RPMI7951 (cell line): ENCODE measurements around the gene ANKFY1.

DNA sequence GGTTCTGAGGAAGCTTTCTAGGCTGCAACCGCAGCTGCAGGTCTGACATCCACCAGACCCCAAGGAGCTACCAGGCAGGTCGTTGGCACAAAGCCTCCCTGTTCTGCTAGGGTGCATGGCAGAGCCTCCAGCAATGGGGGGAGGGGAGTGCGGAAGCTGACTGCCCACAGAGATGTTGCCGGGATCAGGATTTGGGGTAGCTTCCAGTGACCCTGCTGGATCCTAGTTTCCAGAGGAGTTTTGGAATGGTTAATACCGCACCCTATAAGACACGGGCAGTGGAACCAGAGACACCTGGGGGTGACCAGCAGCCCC is 58.5 kb downstream of the RAP1GAP2 start:
- RAMPAGE, long total RNA, result no peak

DNA sequence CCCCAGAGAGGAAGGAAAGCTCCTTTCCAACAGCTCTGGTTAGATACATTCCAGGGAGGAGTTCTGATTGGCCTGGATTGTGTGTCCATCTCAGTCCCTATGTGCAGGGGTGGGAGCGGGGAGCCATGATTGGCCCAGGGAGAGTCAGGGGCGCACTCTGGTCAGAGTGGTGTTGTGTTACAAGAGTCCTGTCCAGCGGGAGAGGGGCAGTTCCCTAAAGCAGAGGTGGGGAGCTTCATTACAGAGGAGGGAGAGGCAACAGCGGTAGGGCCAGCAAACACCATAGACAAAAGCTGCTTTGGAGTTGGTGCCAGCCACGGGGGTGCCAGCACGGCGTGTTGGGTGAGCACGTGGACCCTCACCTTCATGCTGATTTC is 75.0 kb downstream of the RAP1GAP2 start:
- RAMPAGE, long total RNA, result no peak

DNA sequence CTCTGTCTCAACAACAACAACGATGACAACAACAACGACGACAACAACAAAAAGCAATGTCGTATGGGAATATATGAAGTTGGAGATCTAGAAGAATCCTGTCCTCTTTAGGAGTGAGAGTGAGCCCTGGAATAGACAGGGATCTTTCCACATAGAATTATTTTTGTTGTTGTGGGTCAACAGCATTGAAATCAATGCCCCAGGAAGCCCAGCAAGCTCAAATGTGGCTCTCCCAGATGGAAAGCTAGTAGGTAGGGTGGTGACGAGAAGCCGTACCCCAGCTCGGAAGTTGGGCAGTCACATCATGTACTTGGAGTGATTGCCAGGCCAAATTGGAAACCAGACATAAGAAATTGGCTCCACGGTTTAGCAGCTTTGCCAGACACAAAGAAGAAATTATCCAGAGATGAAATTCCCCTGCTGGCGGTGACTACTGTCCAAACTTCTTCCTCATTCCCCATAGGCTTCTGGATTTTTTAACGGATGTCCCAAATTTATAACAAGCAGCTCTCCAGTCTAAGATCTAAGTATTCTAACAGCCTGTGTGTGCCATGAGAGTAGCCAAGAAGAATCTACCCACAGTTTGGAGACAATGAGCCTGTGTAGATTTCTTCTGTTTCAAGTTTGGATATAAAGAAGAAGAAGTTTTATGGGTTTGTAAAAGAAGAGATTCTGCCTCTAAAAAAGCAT is 95.9 kb downstream of the OR1D5 start:
- RAMPAGE, long total RNA, result no peak

DNA sequence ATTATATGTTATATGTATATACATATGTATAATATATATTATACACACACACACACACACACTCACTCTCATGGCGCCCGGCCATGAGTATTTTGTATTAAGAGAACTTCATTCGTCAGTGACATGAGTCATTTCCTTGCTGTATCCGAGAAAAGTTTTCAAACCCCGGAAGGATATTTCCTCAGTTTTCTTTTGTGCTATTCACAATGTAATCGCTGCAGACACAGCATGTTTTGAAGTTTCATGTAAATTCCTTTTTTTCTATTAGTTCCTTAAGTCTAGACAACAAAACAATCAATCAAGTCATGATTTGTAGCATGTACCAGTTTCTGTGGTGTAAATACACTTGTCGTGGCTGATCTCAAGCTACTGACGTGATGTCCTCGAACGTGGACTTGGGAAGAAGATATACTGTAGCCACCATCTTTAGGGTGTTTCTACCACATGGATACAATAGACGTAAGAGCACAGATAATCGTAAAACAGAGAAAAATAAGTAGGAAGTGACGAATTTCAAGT is 33.2 kb downstream of the OR1D5 start:
- RAMPAGE, long total RNA, result no peak

GRCh38 chr17:3535522-3536183 is 22.0 kb downstream of the TRPV3 start:
- RAMPAGE, long total RNA, result no peak

- RAMPAGE, long total RNA, result no peak
Observed at GRCh38 chr17:3693810-3694239, 2.1 kb downstream of the P2RX5 start.

DNA sequence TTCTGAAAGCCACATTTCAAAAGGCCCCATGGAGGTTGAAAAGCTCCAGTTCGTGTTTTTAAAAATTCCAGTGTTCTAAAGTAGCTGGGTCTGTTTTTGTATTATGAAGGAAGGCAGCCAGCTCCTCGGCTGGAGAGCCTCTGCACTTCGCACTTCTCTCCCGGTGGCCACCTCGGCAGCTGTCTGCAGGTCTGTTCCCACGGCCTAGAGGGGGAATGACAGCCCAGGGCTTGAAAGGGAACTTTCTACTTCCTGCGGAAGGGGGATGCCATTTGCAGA is 17.0 kb downstream of the HASPIN start:
- RAMPAGE, long total RNA, result no peak

DNA sequence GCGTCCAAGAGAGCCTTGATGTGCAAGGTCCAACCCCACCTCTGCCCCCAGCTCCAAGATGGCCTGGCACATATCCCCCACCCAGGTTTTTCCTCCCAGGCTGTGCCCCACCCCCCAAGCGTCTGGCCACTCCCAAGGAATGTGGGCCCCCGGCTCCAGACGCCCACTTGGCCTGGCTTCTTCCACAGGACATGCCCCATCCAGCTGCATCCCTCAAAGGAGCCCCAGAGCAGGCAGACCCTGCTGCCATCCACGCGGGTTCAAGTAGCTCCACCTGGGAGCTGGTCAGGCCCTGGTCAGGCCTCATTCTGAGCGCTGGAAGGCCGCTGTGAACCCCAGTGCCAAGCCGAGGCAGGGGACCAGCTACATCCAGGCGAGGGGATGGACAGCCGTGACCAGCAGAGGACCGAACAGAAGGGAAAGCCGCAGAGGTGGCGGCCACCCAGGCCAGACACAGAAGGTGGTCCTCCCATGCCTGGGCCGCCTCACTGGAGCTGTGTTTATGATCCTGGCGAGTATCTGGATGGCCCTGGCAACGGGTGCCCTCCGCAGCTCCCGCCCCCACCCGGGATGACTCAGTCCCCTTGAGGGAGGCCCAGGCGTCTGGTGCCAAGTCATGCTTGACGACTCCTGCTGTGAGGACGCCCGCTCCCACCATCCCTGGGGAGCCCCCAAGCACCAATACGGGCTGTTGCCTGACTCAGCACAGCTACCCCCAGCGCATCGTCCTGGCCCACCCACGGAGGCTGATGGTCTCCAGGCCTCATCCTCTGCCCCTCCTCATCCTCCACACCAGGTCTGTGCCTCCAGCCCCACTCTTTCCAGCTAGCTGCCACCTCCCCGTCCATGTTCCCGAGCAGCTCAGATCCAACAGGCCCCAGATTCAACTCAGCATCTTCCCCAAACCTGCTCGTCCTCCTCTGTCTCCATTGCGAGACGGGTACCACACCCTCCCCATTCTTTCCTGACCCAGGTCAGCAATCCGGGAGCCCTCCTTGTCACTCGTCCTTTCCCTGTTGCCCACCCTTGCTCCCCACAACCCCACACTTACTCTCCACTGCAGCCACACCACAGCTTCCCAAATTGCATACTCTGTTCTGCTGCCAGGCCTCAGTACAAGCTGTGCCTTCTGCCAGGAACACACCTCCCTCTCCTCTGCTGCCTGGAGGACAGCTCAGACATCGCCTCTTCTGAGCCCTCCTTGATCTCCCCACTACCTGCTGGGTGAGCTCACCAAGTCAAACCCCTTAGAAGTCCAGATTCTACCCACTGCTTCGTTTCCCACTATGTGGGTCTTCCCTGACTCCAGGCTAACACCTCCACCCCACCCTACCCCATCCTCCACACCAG is 2.7 kb downstream of the CAMKK1 start:
- RAMPAGE, long total RNA, result no peak

GRCh38 chr17:3923840-3924439 is 7.7 kb upstream of the P2RX1 start:
- RAMPAGE, long total RNA, result no peak

DNA sequence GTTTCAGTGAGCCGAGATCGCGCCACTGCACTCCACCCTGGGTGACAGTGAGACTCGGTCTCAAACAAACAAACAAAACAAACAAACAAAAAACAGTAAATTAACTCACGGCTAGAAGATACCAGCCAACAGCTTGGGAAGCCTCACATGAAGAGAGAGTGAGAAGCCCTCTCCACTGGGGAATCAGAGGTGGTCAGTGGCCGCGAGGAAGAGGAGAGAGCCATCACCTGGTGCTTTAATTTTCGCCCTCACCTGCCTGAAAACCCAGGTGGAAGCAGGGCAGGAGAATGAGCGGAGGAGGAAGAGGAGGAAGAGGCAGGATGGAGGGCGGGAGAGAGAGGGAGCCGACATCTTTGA is 36.6 kb upstream of the ATP2A3 start:
- RAMPAGE, long total RNA, result no peak

DNA sequence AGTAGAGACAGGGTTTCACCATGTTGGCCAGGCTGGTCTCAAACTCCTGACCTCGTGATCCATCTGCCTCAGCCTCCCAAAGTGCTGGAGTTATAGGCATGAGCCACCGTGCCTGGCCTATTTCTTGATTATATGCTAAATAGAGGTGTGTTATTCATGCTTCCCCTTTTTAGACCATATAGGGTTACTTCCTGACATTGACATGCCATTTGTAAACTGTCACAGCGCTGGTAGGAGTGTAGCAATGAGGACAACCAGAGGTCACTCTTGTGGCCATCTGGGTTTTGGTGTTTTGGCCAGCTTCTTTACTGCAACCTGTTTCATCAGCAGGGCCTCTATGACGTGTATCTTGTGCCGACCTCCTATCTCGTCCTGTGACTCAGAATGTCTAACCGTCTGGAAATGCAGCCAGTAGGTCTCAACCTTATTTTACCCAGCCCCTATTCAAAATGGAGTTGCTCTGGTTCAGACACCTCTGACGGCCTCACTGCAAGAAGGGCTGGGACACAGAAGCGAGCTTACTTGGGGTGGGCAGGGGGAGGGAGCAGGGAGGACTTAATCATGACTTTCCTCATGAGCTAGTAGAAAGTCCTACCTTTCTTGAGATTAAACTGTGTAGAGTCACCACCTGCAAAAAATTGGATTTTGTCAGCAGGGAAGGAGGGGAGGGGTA is 38.1 kb upstream of the ATP2A3 start:
- RAMPAGE, long total RNA, result no peak

GRCh38 chr17:4005728-4006050 is 41.5 kb upstream of the ATP2A3 start:
- RAMPAGE, long total RNA, result no peak

GRCh38 chr17:4095581-4096149 is 47.2 kb downstream of the ZZEF1 start:
- RAMPAGE, long total RNA, result no peak

DNA sequence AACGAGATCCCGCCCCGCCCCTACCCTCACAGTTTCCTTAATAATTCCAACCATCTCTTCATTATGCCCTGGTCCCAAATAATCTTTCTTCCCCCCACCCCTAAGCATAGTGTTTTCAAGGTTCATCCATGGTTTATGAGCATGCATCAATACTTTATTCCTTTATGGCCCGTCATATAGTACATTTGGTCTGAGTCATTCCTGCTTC is 1.2 kb downstream of the CYB5D2 start:
- RAMPAGE, long total RNA, result no peak

DNA sequence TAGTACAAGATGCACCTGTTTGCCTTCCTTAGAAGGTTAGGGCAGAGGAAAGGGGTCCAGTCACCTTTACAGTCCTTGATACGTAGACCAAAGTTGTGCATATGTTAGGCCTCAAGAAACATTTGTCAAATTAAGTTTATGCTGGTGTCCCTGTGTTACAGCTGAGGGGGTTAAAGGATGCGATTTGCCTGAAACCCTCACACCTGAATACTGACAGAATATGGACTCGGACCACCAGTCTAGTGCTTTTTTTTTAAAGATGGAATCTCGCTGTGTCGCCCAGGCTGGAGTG is 1.5 kb downstream of the CYB5D2 start:
- RAMPAGE, long total RNA, result no peak

DNA sequence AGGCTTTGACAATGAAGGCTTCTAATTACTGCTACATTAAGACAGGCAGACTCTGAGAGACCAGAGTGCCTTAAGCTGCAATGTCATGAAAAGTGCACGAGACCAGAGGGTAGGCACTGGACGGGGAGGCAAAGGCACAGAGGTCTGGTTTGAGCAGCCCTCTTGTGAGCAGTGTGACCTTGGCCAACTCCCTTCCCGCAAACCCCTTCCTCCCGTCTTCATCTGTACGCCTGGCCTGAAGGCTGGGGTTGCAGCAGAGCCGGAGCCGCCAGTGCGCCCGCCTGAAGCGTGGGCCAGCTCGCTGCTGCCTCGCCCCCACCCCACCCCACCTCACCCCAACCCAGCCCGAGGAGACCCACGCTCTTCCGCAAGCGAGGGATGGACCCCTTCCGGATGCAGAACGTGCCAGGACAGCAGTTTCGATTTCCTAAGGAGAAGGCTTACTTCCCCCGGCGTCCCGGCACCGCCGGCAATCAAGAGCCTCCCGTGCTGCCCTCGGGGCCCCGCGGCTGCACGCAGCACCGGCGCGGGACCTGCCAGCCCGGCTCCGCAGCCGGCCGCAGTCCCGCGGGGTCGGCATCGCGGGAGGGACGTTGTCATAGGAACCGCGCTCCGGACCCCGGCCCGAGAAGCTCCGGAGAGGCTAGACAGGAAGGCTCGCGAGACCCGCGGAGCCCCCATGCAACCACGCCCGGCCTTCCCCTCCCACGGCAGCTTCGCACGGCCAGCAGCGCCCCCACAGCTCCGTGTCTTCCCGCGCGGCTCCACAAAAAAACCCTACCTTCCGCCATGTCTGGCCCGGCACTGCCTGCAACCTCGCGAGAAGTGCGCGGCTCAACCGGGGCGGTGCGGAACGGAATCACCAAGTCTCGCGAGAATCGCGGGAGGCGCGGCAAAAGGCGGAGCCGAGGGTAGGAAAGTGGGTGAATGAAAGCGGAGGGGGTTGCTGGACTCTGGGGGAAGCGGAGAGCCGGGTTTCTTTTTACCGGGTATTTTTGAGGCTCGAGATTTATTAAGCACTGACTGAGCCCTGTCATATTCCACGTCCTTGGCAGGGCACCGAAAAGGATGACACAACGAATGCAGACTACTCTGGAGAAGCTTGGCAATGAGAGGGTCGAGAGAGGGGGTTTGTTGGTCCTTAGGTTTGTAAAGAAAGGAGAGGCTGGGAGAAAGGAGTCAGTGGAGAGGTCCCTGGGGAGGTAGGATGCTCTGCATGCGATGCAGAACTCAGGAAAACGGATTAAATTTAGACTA is at the start of gene ANKFY1:
ANKFY1 (minus strand) TSS at position 829 of the 1,257 bp plus-strand sequence.
- RAMPAGE, long total RNA, result no peak

DNA sequence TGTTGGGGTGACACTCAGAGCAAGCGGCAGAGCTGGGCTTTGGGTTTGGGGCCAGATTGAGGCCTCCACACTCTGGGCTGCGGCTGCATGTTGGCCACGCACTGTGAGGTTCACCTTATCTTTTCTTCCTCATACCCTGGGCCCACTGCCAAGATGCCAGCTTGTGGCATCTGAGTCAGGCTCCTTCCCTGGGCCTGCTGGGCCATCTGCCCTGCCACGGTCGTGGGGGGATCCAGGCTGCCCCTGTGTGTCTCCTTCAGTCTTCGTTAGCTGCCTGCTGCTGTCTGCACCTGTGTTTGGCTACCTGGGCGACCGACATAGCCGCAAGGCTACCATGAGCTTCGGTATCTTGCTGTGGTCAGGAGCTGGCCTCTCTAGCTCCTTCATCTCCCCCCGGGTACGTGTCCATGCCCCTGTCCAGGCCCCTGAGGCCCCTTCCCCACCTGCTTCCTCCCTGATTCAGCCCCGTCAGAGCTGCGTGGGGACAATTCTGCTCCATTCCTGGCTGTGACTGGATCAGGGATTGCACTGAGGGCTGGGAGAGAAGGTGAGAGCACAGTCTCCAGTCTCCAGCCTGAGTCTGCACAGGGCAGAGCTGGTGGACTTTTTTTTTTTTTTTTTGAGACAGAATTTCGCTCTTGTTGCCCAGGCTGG is 11.2 kb downstream of the SPNS3 start:
- RAMPAGE, long total RNA, result no peak

DNA sequence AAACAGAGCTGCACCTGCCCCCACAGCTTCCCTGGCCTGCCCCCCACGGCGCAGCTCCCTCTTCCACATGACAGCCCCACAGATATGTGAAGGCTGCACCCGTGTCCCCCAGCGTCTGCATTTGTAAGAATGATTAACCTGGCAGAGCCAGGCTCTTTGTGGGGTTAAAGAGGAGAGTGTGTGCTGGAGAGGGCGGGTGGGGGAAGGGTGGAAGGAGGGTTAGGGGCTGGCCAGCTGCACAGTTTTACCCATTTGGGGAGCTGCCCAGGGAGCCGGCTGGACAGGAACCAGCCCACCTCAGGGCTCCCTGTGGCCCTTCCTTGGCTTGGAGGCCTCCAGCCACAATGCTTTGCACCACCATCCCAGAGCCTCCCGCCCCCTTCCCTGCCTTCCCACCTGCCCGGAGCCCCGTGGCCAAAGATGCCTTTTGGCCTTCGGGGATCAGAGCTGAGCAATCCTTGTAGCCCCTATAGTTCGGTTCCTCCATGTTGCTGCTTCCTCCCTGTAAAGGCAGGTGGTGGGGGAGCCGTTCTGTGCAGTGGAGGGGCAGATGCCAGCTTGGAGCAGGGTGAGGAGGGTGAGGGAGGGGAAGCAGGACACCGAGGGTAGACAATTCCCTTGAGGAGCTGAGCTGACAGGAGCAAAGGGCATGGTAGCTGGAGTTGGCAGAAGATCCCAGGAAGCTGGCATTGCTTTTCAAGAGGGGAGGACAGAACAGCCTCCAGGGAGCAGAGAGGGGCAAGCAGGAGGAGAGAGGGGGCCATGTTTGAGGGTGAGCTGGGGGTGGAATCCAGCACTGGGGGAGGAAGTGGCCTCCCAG is 18.0 kb upstream of the SPNS2 start:
- RAMPAGE, long total RNA, result no peak

GRCh38 chr17:4502722-4503292 is 4.1 kb downstream of the SPNS2 start:
- RAMPAGE, long total RNA, result no peak

- RAMPAGE, long total RNA, result no peak
Observed at GRCh38 chr17:4514031-4514579, 15.4 kb downstream of the SPNS2 start.